Urinary bladder (tissue), 3 donors: ENCODE measurements around the genes CDSN and TCF19.

DNA sequence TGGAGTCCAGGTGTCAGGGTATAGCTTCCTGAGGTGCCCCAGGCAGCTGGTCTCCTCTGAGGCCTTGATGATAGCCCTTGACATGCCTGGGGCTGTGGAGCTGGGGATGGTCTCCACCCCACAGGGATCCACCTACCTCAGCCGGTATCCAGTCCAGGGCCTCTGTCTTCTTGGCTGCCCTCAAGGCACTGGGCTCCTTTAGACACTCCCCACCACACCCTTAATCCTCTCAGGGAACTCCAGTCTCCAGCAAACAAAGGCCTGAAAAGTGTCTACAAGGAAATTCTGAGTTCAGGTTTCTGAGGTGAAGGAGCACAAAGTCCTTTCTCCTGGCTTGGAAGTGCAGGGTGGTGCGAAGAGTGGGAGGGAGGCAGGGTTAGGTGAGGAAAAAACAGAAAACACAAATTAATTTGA, 44.6 kb upstream of the DDR1 start:
- PRO-cap: no peak
- RAMPAGE, long total RNA: no peak

- PRO-cap: no peak
- RAMPAGE, long total RNA: no peak
These were observed 32.7 kb downstream of the C6orf15 start for GRCh38 chr6:31079575-31080098.

- PRO-cap: no peak
- RAMPAGE, long total RNA: no peak
These were observed 24.8 kb downstream of the C6orf15 start for GRCh38 chr6:31087418-31088120.

GRCh38 chr6:31120359-31120558, at the start of gene CDSN:
CDSN (minus strand) TSS chr6:31120446.
- PRO-cap: no peak
- RAMPAGE, long total RNA: no peak

GRCh38 chr6:31125142-31125678, 5.0 kb upstream of the CDSN start:
- PRO-cap: no peak
- RAMPAGE, long total RNA: no peak

GRCh38 chr6:31138120-31138534, 739 bp downstream of the PSORS1C2 start:
- PRO-cap: no peak
- RAMPAGE, long total RNA: no peak

GRCh38 chr6:31142995-31143705, 4.3 kb upstream of the PSORS1C2 start:
- PRO-cap: no peak
- RAMPAGE, long total RNA: no peak

- PRO-cap: bidirectional peak, plus-strand start at chr6:31158539, minus-strand start at chr6:31158194
- RAMPAGE, long total RNA: no peak
These were observed at the start of gene TCF19 for GRCh38 chr6:31157905-31158953. TCF19 (plus strand) TSS chr6:31158589.

GRCh38 chr6:31161348-31161933, 3.1 kb downstream of the TCF19 start:
- PRO-cap: no peak
- RAMPAGE, long total RNA: no peak

DNA sequence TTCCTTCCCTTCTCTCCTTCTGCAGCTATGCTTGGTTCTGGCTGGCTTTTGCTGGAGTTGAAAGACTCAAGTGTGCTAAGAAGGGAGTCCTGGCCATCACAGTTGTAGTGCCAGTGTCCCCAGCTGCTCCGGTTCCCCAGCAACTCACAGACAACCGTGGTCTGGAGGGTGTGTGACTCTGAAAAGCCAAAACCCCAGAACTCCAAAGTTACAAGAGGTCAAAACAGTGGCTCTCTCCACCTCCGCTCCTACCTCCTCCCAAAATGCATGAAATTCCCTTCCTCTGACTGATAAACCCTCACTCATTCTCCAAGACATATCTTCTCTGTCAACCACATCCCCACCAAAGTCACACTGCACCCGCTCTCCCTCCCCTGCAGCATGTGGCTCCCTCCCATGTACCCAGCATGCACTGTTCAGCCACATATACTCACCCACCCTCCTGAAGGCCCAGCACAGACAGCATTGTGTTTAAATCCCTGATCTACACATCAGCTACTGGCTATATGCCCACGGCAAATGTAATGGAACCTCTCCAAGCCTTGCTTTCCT, 5.4 kb upstream of the POU5F1 start:
- PRO-cap: no peak
- RAMPAGE, long total RNA: no peak

GRCh38 chr6:31205657-31206286, 35.3 kb upstream of the POU5F1 start:
- PRO-cap: no peak
- RAMPAGE, long total RNA: no peak

DNA sequence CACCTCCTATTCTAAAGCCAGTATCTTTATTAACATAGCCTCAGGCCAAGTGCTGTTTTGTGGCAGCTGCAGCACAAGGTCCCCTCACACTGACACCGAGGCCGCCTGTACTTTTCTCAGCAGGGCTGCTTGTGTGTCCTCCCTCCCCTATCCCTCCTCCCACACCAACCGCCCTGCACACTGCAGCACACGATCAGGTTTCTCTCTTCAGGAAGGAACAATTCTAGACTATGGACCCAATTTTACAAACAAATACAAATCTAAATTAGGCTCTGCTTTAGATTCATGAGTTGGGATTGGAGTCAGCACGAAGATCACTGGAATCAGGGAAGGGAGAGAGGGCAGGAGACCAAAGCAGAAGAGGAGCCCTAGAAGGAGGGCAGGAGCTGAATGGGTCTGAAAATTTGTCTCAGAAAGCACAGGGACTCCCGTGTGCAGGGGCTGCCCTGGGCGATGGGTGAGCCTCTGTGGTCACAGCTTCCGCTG, 3.8 kb downstream of the HLA-C start:
- PRO-cap: no peak
- RAMPAGE, long total RNA: no peak

DNA sequence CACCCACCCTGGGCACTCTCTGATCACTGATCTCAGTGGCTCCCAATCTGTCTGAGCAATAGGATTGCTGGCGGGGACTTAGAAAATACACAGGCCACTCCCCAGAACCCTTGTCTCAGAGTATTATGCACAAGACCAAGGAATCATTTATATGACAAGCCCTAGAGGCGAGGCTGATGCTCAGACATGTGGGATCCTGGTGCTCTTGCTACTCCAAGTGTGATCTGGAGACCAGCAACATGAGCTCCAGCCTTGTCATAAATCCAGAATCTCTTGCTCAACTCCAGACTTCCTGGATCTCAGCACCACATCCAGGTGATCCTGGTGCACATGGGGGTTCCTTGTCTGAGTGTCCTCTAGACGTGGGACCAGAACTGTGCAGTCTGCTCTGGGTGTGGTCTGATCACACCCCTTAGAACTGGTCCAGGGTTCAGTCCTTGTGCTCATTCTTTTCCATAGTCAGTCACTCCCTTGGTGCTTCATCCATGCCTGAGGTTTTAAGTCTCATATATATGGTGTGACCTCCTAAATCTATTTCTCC, 5.3 kb downstream of the HLA-B start:
- PRO-cap: no peak
- RAMPAGE, long total RNA: no peak

DNA sequence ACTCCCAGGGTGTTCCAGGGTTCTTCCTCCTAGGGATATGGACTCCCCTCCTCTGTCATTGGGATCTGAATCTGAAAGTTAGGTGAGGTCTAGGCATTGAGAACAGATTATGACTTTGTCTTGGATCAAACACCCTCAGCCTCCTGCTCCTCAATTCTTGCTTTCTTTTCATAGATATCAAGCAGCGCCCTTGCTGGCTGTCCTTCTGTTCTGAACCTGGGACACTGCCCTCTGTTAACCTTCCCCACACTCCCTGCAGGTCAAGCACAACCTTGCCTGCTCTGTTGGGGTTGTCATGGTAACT, 16.5 kb upstream of the MICA start:
- PRO-cap: no peak
- RAMPAGE, long total RNA: no peak

DNA sequence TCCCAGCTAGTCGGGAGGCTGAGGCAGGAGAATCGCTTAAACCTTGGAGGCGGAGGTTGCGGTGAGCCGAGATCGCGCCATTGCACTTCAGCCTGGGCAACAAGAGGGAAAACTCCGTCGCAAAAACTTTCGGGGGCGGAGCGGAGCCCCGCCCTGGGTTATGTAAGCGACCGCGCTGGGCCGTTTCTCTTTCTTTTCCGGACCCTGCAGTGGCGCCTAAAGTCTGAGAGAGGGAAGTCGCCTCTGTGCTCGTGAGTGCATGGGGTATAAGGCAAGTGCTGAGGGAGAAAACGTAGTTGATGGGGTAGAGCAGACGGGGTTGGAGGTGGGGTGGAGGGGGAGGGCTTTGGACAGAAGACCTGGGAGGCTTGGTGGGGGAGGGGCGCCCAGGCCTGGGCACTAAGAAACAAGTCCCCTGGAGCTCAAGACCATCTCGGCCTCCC, 2.9 kb upstream of the MICA start:
- PRO-cap: bidirectional peak, plus-strand start at position 219 of the sequence, minus-strand start at position 131 of the sequence
- RAMPAGE, long total RNA: no peak

- PRO-cap: no peak
- RAMPAGE, long total RNA: no peak
These were observed 1.6 kb upstream of the MCCD1 start for GRCh38 chr6:31527134-31527619.

- PRO-cap: no peak
- RAMPAGE, long total RNA: no peak
These were observed 786 bp downstream of the MCCD1 start for GRCh38 chr6:31529386-31530109.

GRCh38 chr6:31539071-31539349, 2.8 kb downstream of the DDX39B start:
- PRO-cap: no peak
- RAMPAGE, long total RNA: no peak

- PRO-cap: no peak
- RAMPAGE, long total RNA: no peak
These were observed 487 bp downstream of the ATP6V1G2 start for GRCh38 chr6:31545752-31546489.

- PRO-cap: unidirectional peak, minus-strand start at chr6:31619778; bidirectional peak, plus-strand start at chr6:31620156, minus-strand start at chr6:31620053; bidirectional peak, plus-strand start at chr6:31620732, minus-strand start at chr6:31620381
- RAMPAGE, long total RNA: no peak
These were observed 659 bp upstream of the PRRC2A start for GRCh38 chr6:31619624-31620487.